ENCODE results near the genes FHIP2A, VAX1 and PDZD8.

DNA sequence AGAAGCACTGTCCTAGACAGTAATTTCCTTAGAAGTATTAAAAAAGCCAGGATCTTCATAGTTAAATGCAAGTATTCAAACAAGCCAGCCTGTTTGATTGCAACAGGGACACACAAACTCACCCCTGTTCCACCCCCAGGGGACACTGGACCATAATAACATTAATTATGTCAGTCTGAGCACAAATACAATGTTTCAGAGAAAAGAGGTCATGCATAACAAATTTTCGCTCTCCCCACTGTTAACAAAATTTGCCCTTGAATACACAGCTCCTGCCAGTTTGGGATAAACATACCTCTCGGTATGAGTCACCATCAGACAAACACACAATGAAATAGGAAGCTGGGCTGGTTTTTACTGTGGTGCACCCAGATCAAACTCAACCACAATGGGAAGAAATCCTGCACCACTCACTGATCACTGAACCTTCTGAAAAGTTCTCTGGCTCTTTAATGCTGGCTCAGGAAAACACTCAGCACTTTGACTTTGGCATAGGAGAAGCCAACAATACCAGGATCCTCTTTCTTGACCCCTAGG lies 34.2 kb downstream of the ABLIM1 start:
- PRO-cap, 3 experiments, result no peak in any of the 3 experiments
- RRBS, result no CpG with 5 or more reads among the region's 2 CpGs

DNA sequence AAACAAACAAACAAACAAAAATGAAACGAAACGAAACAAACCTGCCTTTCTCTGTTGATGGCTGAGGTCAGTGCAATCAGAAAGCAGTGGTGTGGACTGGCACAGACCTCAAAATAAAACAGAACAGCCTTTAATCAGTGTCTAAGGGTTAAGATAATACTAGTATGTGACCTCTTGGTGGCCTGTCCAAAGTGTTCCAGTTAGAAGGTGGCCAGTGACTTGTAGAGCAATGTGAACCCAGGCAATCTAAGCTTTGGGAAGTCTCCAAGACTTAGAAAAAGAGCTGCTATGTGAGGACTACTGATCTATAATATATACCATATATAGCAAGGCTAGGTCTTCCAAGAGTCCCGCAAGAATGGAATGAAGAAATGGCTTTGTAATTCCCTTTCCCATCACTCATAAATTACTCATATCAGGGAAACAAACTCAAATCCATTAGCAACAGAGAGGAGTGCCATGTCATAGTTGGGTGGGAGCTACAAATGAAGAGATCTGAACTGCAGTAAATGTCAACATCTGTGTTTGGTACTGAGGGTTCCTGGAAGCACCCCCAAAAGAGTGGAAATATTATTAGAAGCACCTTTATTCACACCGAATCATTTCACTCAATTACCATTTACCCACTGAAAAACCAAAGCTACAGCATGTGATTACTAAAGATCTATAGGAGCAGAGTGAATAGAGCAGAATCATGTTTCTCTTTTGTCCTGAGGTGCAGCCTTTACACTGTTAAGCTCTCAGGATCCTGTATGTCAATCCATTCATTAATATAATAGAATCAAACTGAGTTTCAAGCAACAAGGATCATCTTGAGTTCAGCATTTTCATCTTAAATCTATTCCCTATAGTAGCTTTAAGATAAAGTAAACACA lies 28.0 kb downstream of the ABLIM1 start:
- PRO-cap, 3 experiments, result no peak in any of the 3 experiments
- RRBS, result no CpG with 5 or more reads among the region's 4 CpGs

DNA sequence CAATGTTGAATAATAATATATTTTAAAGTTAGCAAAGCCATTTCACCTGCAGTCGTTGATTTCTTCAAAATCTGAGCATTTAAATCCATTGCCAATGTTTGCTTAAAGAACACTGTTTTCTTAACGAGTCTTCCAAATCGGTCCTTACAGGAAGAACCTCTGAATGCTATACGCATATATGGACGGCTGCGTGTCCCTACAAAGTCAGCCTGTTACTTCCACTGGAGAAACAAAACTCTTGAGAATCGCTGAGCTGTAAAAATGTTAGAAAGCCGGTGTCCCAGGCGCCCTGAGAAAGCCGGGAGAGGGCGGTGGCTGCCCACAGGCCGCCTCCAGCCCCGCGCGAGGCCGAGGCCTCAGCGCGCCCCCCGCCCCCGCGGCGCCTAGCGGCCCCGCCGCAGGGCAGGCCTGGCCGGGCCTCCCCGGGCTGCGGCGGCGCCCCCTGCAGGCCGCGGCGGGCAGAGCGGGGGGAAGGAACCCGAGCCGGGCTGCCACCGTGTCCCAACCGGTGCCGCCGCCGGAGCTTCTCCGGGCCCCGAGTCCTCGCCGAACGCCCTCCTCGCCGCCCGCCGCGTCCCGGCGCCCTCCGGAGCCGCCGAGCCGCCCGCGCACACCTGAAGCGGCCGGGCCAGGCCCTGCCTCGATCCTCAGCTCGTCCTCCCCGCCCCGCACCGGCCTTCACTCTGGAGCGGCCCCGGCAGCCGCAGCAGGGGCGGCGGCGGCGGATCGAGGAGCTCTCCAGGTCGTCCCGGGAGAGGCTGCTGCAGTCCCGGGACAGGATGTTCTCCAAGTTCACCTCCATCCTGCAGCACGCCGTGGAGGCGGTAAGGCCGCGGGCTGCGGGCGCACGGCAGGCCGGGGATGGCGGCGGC lies at the start of gene FHIP2A:
Gene FHIP2A, plus strand, starts transcription at position 481 of the 872 bp plus-strand sequence.
- PRO-cap, 3 experiments, result peak in 3 of 3 experiments; most common plus-strand start position 461 of the sequence (in 3); most common minus-strand start position 376 of the sequence (in 2)
- RRBS, result 2% methylated on average over 54 of the region's 88 CpGs

DNA sequence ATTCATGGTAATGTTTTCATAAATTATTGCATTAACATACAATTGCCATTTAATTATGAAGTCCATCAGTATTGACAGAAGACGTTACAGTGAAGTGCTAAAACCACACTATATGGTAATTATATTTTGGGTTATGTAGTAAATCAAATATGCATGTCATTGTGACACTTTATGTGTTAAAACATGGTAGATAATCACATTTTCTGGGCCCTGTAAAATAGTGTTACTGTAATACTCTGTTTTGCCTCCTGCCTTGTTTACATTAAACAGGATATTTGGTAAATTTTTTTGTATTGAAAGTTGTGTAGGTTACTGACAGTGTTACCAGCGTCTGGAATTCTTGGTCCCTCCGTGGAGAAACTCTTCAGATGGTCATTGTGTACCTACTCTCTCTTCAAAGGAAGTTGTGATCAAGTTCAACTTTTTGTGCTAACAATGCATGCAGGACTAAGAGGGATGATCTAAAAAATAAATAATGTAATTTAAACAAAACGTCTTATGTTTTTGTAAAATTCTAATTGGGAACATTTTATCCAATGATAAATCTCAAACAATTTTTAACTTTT lies 42.7 kb downstream of the FHIP2A start:
- PRO-cap, 3 experiments, result no peak in any of the 3 experiments
- RRBS, result no CpG with 5 or more reads among the region's 4 CpGs

GRCh38 chr10:116546088-116546423 lies 325 bp downstream of the PNLIP start:
- PRO-cap, 3 experiments, result no peak in any of the 3 experiments
- RRBS, result no CpG with 5 or more reads among the region's 3 CpGs

DNA sequence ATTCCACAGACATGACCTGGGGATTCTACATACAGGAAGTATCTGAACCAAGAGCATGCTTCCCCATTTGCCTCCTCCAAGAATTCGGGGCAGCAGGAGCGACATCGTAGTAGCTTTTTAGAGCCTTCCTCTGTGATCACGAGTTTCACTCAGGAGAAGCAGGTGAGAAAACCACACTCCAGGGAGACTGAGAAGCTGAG lies 18.4 kb upstream of the C10orf82 start:
- PRO-cap, 3 experiments, result peak in 1 of 3 experiments; most common plus-strand start position 79 of the sequence (in 1)
- RRBS, result no CpG with 5 or more reads among the region's 4 CpGs

DNA sequence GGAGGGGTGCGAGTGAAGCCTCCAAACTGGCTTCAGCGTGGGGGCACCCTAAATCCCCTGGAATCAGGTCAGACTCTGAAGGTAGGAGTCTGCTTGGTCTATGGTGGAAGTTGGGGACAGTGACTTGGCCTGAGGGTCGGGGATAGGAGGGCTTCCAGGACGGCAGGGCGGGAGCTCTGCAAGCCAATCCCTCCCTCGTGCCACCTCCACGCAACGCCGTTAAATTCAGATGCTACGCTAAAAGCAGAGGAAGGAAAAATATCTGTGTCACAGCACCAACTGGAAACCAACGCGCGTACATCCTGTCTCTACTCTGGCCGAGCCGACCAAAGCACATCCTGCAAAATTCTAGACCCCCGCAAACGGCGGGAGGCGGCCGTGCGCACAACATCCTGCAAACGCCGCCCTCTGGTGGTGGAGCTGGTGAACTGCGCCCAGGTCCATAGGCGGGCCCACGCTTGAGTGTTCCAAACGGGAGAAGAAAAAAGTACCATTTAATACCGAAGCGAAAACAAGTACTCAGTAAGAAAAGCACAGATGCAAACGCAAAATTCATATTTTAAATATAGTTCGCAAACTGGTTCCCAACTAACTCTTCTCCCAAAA lies 45.6 kb upstream of the HSPA12A start:
- PRO-cap, 3 experiments, result no peak in any of the 3 experiments
- RRBS, result no CpG with 5 or more reads among the region's 31 CpGs

- PRO-cap, 3 experiments, result no peak in any of the 3 experiments
- RRBS, result no CpG with 5 or more reads among the region's 3 CpGs
These were observed 11.0 kb upstream of the ENO4 start for GRCh38 chr10:116838223-116838770.

- PRO-cap, 3 experiments, result no peak in any of the 3 experiments
- RRBS, result 2% methylated on average over 14 of the region's 29 CpGs
These were observed 387 bp upstream of the ENO4 start for GRCh38 chr10:116848881-116849342.

DNA sequence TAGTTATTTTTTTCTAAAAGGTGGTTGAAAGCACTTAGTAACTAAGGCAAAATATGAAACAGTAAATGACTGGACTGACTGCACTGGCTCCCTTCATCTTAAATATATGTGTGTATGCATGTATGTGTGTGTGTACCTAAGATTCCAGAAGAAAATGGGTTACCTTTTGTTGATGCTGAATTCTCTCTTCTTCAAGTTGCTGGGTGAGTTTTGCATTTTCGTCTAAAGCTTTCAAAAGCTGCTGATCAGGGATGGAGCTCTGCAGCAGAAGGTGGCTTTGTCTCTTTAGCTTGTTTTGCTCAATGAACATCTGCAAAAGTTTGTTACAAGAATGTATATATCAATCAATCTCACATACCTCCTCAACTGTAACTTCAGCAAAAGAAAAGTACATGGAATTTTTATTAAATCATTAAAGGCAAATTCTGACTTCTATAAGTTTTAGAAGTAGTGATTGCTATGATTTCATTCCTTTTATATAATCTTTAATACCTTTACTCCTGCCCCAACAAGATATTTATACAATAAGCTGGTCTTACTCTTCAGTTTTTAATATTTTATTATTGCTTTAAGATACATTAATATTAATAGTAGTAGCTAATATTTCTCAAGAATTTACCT lies 64.6 kb downstream of the SHTN1 start:
- PRO-cap, 3 experiments, result no peak in any of the 3 experiments
- RRBS, result no CpG with 5 or more reads among the region's 1 CpG

- PRO-cap, 3 experiments, result no peak in any of the 3 experiments
- RRBS, result 3% methylated on average over 37 of the region's 71 CpGs
These were observed 1.1 kb downstream of the VAX1 start for GRCh38 chr10:117136751-117137490.

DNA sequence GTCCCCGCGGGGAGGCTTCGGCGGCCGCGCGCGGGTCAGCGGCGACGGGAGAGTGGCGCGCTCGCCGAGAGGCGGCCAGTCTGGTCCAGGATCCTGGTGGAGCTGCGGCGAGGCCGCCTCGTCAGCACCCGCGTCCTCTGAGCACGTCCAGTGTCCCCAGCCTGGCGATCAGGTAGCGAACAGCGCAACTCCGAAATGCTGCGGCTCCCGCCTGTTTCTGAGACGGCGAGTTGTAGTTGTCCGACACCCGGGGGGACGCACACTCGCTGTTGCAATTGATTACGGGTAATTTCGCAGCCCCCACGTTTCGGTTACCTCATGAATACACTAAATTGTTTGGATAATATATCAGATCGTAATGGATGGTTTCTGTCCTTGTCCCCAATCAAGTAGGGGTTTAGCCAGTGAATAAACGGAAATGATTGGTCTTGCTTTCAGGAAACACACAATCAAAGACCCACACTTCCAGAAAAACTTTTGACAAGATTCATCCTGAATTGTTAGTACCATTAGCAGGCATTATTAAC lies at the start of gene VAX1:
Gene VAX1, minus strand, starts transcription at position 54 of the 527 bp plus-strand sequence.
- PRO-cap, 3 experiments, result no peak in any of the 3 experiments
- RRBS, result no CpG with 5 or more reads among the region's 41 CpGs

- PRO-cap, 3 experiments, result no peak in any of the 3 experiments
- RRBS, result no CpG with 5 or more reads among the region's 6 CpGs
These were observed 575 bp upstream of the VAX1 start for GRCh38 chr10:117138744-117138946.

DNA sequence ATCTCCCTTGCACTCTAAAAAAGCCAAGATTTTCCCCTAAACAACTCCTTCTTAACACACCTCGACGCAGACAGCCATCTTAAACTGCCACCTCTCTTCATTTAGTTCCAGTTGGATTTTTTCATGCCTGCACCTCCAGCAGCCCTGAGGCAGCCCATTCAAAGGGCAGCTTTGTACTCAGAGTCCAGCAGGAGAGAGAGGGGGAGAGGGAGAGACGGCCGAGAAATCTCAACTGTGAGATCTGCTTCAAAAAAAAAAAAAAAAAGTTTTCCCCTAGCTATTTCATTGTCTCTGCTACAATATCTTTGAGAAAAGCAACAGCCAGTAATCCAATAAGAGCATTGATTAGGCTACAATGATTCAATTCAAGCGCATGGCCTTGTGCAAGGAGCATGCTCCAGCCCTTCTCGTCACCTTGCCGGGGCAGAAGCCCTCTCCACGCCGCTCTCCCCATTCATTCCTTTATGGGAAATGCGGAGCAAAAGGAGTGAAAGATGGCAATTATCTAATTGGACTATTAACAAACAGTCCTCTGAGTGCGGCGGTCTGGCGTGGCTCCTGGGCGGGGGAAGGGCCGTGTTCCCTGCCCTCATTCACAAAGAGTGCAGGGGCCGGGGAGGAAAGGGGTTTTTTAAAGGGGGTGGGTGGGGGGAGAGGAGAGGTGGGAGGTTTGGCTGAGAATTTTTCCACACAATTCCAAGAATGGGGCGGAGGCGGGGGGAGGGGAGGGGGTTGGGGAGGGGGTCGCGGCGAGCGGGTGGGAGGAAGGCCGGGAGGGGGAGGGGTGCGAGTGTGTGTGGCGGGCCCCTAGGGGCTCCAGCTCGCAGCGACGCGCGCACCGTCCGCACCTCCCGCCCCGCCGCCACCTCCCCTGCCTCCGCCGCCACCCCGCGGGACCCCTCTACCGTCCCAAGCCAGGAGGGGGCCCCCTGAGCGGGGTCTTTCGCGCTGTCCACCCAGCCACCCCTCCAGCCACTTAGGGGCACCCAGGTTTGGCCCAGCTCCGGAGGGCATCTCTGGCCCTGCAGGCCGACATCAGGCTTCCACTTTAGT lies 1.2 kb upstream of the VAX1 start:
- PRO-cap, 3 experiments, result no peak in any of the 3 experiments
- RRBS, result no CpG with 5 or more reads among the region's 45 CpGs

- PRO-cap, 3 experiments, result no peak in any of the 3 experiments
- RRBS, result no CpG with 5 or more reads among the region's 32 CpGs
These were observed 28.3 kb upstream of the KCNK18 start for GRCh38 chr10:117168768-117169520.

- PRO-cap, 3 experiments, result no peak in any of the 3 experiments
- RRBS, result no CpG with 5 or more reads among the region's 6 CpGs
These were observed 38.0 kb downstream of the SLC18A2 start for GRCh38 chr10:117278725-117279482.

DNA sequence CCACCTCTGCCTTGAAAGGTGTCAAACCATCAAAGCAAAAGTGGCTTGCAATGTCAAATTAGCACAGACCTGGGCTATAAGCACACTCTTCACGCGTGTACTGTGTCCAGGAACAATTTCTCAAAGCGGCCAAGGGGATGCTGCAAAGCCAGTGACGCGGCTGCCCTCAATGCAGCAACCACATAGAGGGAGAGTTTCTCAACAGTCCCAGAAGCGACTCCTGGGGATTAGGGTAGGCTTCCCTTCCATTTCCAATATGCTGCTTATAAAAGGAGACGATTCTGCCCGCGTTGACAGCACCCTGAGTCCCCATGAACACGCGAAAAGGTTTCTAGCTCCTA lies 1.4 kb downstream of the PDZD8 start:
- PRO-cap, 3 experiments, result no peak in any of the 3 experiments
- RRBS, result no CpG with 5 or more reads among the region's 11 CpGs

DNA sequence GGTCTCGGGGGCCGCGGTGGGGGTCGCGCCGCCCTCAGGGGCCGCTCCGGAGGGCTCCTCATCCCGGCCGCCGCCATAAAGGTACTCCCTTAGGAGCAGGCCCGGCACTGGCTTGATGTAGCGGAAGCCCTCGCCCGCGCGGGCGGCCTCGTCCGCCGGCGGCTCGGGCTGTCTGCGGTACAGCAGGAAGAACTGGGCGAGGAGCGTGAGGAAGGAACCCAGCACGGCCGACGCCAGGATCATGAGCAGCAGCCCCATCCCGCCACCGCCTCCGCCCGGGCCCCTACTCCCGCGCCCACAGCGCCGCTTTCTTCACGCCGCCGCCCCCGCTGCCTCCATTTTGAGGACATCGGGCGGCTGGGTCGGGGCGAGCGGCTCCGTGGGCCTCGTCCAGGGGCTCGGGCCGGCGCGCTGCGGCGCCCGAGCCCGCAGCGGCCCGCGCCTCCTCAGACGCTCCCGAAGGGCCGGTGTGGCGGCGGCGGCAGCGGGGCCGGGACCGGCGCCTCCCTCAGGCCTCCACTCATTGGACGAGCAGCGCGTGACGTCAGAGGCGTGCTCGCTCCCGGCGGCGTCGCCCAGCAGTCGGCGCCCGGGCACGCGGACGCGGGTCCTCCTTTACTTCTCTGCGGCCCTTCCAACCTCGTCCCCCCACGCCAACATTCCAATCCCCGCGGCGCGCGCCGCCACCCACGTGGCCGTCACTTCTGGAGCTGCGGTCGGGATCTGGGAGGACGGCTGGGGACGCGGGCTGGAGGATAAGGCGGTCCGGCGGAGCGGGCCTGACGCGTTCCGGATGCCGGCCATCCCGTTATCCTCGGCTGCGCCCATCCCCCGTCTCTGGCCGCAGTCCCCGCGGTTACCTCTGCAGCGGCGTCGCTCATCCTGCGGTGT lies at the start of gene PDZD8:
Gene PDZD8, minus strand, starts transcription at position 471 of the 891 bp plus-strand sequence.
- PRO-cap, 3 experiments, result peak in 3 of 3 experiments; most common plus-strand start position 581 of the sequence (in 3); most common minus-strand start position 455 of the sequence (in 2)
- RRBS, result 2% methylated on average over 43 of the region's 121 CpGs

GRCh38 chr10:117376225-117376424 lies 885 bp upstream of the PDZD8 start:
- PRO-cap, 3 experiments, result no peak in any of the 3 experiments
- RRBS, result no CpG with 5 or more reads among the region's 4 CpGs

DNA sequence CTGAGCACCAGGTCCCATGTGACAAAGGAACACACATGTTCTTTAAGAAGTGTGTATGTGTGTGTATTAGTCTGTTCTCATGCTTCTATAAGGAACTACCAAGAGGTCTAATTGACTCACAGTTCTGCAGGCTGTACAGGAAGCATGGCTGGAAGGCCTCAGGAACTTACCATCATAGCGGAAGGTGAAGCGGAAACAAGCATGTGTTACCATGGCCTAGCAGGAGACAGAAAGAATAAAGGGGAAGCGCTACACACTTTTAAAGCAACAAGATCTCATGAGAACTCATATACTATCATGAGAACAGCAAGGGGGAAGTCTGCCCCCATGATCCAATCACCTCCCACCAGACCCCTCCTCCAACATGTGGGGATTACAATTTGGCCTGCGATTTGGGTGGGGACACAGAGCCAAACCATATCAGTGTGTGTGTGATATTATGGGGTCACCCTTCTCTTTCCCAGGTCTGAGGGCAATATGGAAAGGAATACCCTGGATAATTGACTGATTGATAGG lies 22.9 kb upstream of the PDZD8 start:
- PRO-cap, 3 experiments, result no peak in any of the 3 experiments
- RRBS, result no CpG with 5 or more reads among the region's 4 CpGs